Pericardium fibroblast (primary cell): ENCODE measurements around a stretch of chr13.

- RAMPAGE, long total RNA: no peak
Observed at GRCh38 chr13:114238629-114239193, 4.0 kb downstream of the CDC16 start.